ENCODE measurements around a stretch of chr7.

- RRBS, 2 experiments = no CpG with 5 or more reads among the region's 3 CpGs
CAGE:
- cytosol, long polyA minus RNA = no peak
- cytosol, long polyA plus RNA = no peak
- long polyA plus RNA = no peak
- nucleus, long polyA minus RNA = no peak
- nucleus, long polyA plus RNA = no peak
Observed at GRCh38 chr7:95784007-95784237, 11.6 kb downstream of the DYNC1I1 start.

GRCh38 chr7:96263256-96264055 is 58.4 kb downstream of the SLC25A13 start:
- RRBS, 2 experiments = no CpG with 5 or more reads among the region's 6 CpGs
CAGE:
- cytosol, long polyA minus RNA = no peak
- cytosol, long polyA plus RNA = no peak
- long polyA plus RNA = no peak
- nucleus, long polyA minus RNA = start-site peak on the minus strand at chr7:96263455-96263665, 33 reads
- nucleus, long polyA plus RNA = start-site peak on the minus strand at chr7:96263109-96263643, 15 and 5 reads in 2 replicates

DNA sequence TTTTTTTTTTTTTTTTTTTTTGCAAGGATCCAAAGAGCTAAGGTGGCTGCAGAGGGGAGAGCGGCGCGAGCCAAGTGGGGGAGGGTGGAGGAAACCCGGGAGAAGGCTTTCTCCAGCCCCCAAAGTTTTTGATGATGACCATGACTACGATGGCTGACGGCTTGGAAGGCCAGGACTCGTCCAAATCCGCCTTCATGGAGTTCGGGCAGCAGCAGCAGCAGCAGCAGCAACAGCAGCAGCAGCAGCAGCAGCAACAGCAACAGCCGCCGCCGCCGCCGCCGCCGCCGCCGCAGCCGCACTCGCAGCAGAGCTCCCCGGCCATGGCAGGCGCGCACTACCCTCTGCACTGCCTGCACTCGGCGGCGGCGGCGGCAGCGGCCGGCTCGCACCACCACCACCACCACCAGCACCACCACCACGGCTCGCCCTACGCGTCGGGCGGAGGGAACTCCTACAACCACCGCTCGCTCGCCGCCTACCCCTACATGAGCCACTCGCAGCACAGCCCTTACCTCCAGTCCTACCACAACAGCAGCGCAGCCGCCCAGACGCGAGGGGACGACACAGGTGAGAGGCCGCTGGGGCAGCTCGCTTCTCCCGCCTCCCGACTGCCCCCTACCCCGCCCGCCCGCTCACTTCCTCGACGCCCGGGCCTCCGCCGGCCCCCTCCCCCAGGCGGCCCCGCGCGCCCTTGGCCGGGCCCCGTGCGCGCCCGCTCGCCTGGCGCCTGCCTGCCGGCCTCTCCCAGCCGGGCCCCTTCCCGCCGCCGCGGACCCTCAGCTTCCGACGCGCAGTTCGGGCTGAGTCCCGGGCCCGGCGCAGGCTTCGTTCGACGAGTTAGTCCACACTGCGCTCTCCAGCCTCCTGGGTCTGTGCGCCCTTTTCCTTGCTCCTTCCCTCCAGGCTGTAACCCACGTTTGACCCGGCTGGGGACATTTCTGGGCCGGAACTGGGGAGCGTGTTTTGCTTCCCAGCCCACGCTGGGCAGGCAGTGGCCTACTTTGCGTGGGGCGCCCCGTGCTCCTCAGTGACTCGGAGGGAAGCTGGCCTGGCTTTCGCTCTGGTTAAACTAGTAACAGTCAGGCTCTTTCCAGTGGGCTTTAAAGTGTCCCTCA is 851 bp downstream of the DLX6 start:
- RRBS, 2 experiments = 1 to 2% methylated on average over 33 to 35 of the region's 98 CpGs
CAGE:
- cytosol, long polyA minus RNA = start-site peak on the minus strand centred at position 566 of the sequence, 7 bp wide, 38 reads
- cytosol, long polyA plus RNA = start-site peak on the plus strand centred at position 532 of the sequence, 39 bp wide, 21 and 27 reads in 2 replicates
- long polyA plus RNA = no peak
- nucleus, long polyA minus RNA = no peak
- nucleus, long polyA plus RNA = start-site peak on the minus strand centred at position 566 of the sequence, 67 bp wide, 187 and 676 reads in 2 replicates

GRCh38 chr7:97126457-97126962 is 9.0 kb downstream of the SDHAF3 start:
- RRBS, 2 experiments = no CpG with 5 or more reads among the region's 10 CpGs
CAGE:
- cytosol, long polyA minus RNA = no peak
- cytosol, long polyA plus RNA = no peak
- long polyA plus RNA = no peak
- nucleus, long polyA minus RNA = no peak
- nucleus, long polyA plus RNA = no peak

DNA sequence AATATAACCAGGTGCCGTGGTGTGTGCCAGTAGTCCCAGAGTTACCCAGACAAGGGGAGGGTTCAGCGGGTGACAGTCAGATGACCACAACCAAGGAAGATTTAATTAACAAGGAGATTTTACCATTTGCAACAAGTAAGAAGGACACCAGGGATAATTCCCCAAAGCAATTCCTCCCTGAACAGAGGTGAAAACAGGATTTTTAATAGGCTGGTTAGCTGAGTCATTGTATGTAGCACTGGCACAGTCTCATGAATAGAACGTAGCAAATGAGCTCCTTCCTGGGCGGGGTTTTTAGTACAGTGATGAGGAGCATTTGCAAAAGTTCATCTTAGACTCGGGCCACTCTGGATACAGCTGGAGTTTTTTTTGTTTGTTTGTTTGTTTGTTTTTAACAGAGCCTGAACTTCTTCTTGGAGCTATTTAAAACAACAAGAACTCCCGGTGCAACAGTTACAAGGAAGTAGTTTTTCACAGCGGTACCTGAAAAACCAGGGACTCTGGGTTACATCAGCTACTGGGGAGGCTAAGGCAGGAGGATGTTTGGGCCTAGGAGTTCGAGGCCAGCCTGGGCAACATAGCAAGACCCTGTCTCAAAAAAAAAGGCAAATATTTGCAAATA is 39.0 kb downstream of the TAC1 start:
- RRBS, 2 experiments = no CpG with 5 or more reads among the region's 8 CpGs
CAGE:
- cytosol, long polyA minus RNA = no peak
- cytosol, long polyA plus RNA = no peak
- long polyA plus RNA = no peak
- nucleus, long polyA minus RNA = no peak
- nucleus, long polyA plus RNA = no peak

DNA sequence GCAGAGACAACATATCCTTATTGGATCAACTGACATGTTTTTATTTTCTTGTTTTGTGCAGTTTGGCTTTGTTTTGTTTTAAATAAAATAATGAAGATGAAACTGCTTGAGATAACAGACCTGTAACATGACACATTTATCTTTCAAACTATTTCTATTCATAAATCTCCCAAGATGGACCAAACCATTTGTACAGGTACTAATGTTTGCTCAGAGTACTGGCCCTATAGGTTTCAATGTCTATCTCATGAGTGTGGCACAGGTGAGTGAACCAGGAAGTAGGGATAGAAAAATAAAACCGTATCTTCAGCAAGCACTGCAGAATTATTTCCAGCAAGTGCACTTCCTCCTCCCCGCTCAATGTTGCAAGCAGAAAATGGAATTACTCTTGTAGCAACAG is 40.5 kb downstream of the TAC1 start:
- RRBS, 2 experiments = no CpG with 5 or more reads among the region's 2 CpGs
CAGE:
- cytosol, long polyA minus RNA = no peak
- cytosol, long polyA plus RNA = no peak
- long polyA plus RNA = no peak
- nucleus, long polyA minus RNA = no peak
- nucleus, long polyA plus RNA = no peak

GRCh38 chr7:98137622-98138131 is 31.0 kb downstream of the LMTK2 start:
- RRBS, 2 experiments = no CpG with 5 or more reads among the region's 5 CpGs
CAGE:
- cytosol, long polyA minus RNA = no peak
- cytosol, long polyA plus RNA = no peak
- long polyA plus RNA = no peak
- nucleus, long polyA minus RNA = no peak
- nucleus, long polyA plus RNA = no peak

- RRBS, 2 experiments = no CpG with 5 or more reads among the region's 17 CpGs
CAGE:
- cytosol, long polyA minus RNA = no peak
- cytosol, long polyA plus RNA = no peak
- long polyA plus RNA = no peak
- nucleus, long polyA minus RNA = no peak
- nucleus, long polyA plus RNA = no peak
Observed at GRCh38 chr7:98174890-98175606, 36.2 kb upstream of the BHLHA15 start.

DNA sequence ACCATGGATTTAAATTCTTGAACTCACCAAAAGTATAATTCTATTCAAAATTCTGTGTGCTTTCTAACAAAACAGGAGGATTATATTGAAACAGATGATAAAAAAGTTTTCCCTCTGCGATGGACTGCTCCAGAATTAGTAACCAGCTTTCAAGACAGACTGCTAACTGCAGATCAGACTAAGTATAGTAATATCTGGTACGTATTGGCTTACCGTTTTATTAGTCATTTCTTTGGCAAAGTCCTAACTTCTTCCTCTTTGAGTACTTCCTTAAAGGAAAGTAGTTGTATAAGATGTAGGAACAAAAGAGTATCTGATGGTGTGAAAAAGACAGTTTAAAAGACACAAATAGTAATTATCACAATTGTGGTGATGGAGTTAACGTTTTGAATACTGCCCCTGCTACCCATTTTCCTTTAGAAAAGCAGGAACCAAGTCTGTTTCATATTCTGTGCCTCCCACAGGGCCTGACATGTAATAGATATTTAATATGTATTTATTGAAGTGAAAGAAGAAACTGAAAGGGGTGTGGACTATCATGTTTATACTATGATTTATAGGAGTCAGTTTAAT is 24.4 kb upstream of the BHLHA15 start:
- RRBS, 2 experiments = no CpG with 5 or more reads among the region's 4 CpGs
CAGE:
- cytosol, long polyA minus RNA = no peak
- cytosol, long polyA plus RNA = no peak
- long polyA plus RNA = no peak
- nucleus, long polyA minus RNA = no peak
- nucleus, long polyA plus RNA = no peak

DNA sequence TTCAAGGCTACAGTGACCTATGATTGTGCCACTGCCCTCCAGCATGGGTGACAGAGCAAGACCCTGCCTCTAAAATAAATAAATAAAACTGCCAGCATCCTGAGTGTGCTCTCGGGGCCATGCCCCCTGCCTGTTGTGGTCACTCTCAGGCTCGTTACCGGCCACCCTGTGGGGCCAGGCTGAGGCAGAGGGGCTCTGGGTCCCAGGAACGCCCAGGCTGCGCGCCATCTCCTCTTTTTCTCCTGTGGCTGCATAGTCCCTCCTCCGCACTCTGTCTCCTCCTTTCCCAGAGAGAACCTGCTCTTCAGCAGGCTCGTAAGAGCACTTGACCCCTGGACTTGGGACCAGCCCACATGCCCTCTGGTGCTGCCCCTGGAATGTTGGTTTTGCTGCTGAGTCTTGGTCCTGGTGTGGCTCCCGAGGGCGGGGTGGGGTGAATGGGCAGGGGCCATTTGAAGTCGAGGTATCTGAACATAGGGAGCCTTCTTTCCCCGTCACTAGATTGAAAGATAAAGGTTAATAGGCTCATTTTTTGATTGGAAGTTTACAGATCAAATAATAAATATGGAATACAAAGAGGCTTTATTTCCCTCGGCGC is 6.6 kb upstream of the BHLHA15 start:
- RRBS, 2 experiments = no CpG with 5 or more reads among the region's 14 CpGs
CAGE:
- cytosol, long polyA minus RNA = no peak
- cytosol, long polyA plus RNA = no peak
- long polyA plus RNA = no peak
- nucleus, long polyA minus RNA = no peak
- nucleus, long polyA plus RNA = no peak

- RRBS, 2 experiments = no CpG with 5 or more reads among the region's 28 CpGs
CAGE:
- cytosol, long polyA minus RNA = no peak
- cytosol, long polyA plus RNA = no peak
- long polyA plus RNA = no peak
- nucleus, long polyA minus RNA = no peak
- nucleus, long polyA plus RNA = no peak
Observed at GRCh38 chr7:98211698-98212353, 587 bp downstream of the BHLHA15 start.

GRCh38 chr7:98250723-98251165 is 1.3 kb downstream of the TECPR1 start:
- RRBS, 2 experiments = no CpG with 5 or more reads among the region's 2 CpGs
CAGE:
- cytosol, long polyA minus RNA = no peak
- cytosol, long polyA plus RNA = no peak
- long polyA plus RNA = no peak
- nucleus, long polyA minus RNA = no peak
- nucleus, long polyA plus RNA = no peak

DNA sequence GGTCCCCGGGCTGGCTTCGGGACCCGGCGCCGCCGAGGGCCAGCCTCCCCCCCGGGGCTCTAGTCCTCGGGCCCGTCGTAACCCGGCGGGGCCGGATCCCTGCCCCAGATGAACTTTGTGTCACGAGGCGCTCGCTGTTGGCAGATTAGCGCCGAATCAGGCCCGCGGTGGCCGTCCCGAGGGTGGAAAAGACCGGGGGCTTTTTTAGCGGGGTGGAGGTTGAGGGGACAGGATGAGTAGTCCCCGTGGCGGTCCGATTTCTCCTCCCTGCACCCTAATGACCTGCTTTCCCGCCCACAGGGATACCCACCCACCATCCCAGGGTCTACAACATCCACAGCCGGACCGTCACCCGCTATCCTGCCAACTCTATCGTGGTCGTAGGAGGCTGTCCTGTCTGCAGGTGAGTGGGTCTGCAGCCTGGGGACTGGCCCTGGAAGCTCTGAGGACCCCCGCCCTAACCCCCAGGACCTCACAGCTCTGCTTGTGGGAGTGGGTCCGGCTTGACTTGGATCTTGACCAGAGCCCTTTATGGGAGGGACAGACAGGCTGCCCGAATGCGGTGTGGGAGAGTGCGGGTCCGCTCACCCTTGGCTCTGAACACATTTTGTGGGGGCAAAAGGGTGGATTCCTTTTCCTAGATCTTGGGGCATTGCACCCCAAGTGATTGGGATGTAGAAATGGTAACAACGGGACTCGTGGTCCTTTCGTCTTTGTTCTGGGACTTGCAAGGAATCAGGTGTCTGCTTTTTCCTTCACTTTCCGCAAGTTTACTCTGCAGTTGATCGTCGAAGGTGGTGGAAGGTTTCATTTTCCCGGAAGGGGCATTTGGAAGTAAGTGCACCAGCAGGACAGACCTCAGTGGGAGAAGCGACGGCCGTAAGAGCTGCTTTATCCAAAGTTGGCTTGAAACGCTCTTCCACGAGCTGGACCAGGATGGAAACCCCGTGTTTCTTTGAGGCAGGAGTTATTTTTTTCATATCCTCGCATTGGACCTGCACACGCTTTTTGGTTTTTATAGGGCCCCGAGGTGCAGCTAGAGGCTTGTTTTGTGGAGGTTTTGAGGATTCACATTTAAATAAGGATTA is 909 bp downstream of the BRI3 start:
- RRBS, 2 experiments = under 1 to 1% methylated on average over 7 of the region's 55 CpGs
CAGE:
- cytosol, long polyA minus RNA = no peak
- cytosol, long polyA plus RNA = no peak
- long polyA plus RNA = no peak
- nucleus, long polyA minus RNA = no peak
- nucleus, long polyA plus RNA = no peak

- RRBS, 2 experiments = no CpG with 5 or more reads among the region's 8 CpGs
CAGE:
- cytosol, long polyA minus RNA = no peak
- cytosol, long polyA plus RNA = no peak
- long polyA plus RNA = no peak
- nucleus, long polyA minus RNA = no peak
- nucleus, long polyA plus RNA = no peak
Observed at GRCh38 chr7:98315279-98315695, 33.8 kb downstream of the BRI3 start.

DNA sequence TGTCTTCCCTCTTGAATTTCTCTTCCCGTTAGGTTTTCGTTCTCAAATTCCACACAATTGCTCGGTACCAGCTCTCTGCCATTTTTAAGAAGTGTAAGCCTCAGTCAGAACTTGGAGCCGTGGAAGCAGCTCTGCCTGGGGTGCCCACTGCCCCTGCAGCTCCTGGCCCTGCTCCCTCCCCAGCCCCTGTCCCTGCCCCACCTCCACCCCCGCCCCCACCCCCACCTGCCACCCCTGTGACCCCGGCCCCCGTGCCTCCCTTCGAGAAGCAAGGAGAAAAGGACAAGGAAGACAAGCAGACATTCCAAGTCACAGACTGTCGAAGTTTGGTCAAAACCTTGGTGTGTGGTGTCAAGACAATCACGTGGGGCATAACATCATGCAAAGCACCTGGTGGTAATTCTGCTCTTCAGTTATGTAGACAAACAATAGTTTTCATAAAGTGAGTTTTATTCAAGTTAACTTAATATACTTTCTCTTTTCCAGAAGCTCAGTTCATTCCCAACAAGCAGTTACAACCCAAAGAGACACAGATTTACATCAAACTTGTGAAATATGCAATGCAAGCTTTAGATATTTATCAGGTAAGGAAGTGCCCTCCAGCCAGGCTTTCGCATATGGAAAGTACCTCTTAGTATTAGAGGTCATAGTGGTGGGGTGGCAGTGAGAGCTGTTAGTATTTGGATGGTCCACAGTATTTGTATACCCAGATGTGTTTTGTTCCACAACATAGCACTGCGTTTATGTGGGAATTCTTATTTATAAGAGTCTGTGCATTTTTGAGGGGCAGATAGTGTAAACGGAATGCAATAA is 31.9 kb downstream of the TRRAP start:
- RRBS, 2 experiments = no CpG with 5 or more reads among the region's 13 CpGs
CAGE:
- cytosol, long polyA minus RNA = start-site peak on the plus strand centred at position 111 of the sequence, 60 bp wide, 18 reads; start-site peak on the plus strand centred at position 311 of the sequence, 122 bp wide, 21 reads
- cytosol, long polyA plus RNA = no peak
- long polyA plus RNA = no peak
- nucleus, long polyA minus RNA = start-site peak on the plus strand centred at position 444 of the sequence, 266 bp wide, 13 reads
- nucleus, long polyA plus RNA = no peak

- RRBS, 2 experiments = no CpG with 5 or more reads among the region's 29 CpGs
CAGE:
- cytosol, long polyA minus RNA = no peak
- cytosol, long polyA plus RNA = no peak
- long polyA plus RNA = no peak
- nucleus, long polyA minus RNA = no peak
- nucleus, long polyA plus RNA = no peak
Observed at GRCh38 chr7:99040218-99041118, 103.4 kb downstream of the SMURF1 start.

- RRBS, 2 experiments = no CpG with 5 or more reads among the region's 11 CpGs
CAGE:
- cytosol, long polyA minus RNA = no peak
- cytosol, long polyA plus RNA = no peak
- long polyA plus RNA = no peak
- nucleus, long polyA minus RNA = no peak
- nucleus, long polyA plus RNA = no peak
Observed at GRCh38 chr7:99050960-99051889, 92.7 kb downstream of the SMURF1 start.

- RRBS, 2 experiments = no CpG with 5 or more reads among the region's 1 CpG
CAGE:
- cytosol, long polyA minus RNA = no peak
- cytosol, long polyA plus RNA = no peak
- long polyA plus RNA = no peak
- nucleus, long polyA minus RNA = no peak
- nucleus, long polyA plus RNA = no peak
Observed at GRCh38 chr7:99068137-99068727, 75.7 kb downstream of the SMURF1 start.

DNA sequence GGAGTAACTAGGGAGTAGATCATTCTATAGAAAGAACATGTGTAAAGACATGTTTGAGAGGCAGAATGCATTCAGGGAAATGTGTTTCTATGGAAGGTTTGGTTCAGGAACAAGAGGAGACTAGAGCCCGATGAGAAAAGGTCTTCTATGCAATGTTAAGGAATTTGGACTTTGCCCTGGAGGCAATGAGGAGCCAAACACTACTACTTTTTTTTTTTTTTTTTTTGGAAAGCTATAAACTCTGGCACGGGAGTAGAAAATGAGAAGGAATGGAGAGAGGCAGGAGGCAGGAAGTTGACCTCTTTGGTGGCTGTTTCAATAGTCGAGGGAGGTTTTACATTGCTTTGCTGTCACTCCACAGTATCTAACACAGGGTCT is 44.9 kb downstream of the SMURF1 start:
- RRBS, 2 experiments = no CpG with 5 or more reads among the region's 3 CpGs
CAGE:
- cytosol, long polyA minus RNA = no peak
- cytosol, long polyA plus RNA = no peak
- long polyA plus RNA = no peak
- nucleus, long polyA minus RNA = no peak
- nucleus, long polyA plus RNA = no peak

DNA sequence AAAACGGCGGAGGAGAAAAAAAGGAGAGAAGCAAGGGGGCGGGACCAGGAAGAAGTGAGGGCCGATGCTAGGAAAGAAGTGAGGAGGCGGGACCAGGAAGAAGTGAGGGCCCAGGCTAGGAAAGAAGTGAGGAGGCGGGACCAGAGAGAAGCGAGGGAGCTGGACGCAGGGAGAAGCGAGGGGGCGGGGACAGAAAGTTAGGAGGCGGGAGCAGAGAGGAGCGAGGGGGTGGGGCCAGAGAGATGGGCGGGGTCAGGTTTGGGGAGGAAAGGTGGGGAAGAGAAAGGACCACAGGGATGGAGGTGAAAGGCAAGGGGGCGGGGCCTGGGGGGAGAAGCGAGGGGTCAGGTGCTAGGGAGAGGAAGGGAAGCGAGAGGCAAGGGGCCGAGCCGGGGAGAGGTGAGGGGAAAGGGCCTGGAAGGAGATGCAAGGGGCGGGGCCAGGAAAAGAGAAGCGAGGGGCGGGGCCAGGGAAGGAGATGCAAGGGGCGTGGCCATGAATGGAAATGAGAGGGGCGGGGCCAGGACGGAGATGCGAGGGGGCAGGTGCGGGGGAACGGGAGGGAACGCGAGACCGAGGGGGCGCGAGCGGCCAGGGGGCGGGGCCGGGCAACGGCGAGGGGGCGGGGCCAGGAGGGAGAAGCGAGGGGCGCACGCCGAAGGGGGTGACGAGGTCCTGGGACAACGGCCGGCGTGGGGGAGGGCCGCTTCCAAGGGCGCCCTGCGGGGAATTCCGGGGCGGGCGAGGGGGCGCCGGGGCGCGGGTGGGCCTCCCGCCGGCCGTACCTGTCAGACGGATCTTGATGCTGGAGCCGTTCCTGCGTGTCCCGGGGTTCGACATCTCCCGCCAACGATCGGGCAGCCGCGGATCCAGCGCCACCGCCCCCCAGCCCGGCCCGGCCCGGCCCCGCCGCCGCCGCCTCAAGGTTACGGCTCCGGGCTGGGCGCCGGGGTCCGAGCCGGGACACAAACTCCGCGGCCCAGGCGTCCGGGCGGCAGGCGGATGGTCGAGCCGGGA is 659 bp downstream of the SMURF1 start:
- RRBS, 2 experiments = 1 to 2% methylated on average over 28 of the region's 92 CpGs
CAGE:
- cytosol, long polyA minus RNA = no peak
- cytosol, long polyA plus RNA = no peak
- long polyA plus RNA = no peak
- nucleus, long polyA minus RNA = no peak
- nucleus, long polyA plus RNA = no peak

Measured in HepG2 (cell line).